Mesenchymal stem cell of Wharton's jelly (primary cell): ENCODE measurements around the gene OR10A2.

DNA sequence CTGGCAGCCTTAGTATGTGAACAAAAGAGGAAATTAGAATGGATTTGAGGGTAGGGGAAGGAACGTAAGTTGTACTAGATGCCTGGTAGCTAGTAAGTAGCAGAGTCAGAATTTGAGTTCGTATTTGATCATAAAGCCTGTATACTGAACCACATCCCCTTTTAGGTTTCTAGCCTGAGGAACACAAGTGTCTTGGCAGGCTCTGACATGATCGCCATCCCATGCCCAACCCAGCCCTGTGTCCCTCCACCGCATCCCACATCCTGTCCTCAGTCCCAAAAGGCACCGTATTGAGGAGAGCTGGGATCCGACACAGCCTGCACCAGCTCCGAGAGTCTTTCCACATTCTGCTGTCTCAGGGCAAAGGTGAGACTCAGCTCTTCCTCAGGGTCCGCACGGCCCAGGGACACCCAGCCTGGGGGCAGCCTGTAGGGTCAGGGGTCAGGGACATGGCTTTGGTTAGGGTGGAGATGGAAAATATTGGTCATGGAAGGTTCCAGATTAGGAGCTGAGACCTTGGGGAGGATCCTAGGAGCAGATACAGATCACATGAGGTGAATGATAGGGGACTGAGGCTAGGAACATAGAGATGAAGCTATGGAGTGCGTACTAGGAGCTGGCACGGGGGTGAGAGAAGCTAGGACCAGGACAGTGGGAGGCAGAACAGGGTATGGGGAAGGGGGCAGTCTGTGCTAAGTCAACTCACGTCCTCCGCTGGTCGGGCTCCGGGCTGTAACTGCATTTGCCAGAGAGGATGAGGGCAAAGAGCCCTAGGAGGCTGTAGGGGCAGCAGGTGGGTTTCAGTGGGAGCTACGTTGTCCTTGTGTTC is 518 bp downstream of the TPP1 start:
- CAGE, long polyA plus RNA: no peak

GRCh38 chr11:6654612-6655672 is 667 bp downstream of the DCHS1 start:
- CAGE, long polyA plus RNA: no peak

- CAGE, long polyA plus RNA: no peak
Observed at GRCh38 chr11:6656170-6657484, 1.0 kb upstream of the DCHS1 start.

- CAGE, long polyA plus RNA: no peak
Observed at GRCh38 chr11:6862907-6863351, at the start of gene OR10A2. TSS of gene OR10A2 (plus strand) at chr11:6863057.

DNA sequence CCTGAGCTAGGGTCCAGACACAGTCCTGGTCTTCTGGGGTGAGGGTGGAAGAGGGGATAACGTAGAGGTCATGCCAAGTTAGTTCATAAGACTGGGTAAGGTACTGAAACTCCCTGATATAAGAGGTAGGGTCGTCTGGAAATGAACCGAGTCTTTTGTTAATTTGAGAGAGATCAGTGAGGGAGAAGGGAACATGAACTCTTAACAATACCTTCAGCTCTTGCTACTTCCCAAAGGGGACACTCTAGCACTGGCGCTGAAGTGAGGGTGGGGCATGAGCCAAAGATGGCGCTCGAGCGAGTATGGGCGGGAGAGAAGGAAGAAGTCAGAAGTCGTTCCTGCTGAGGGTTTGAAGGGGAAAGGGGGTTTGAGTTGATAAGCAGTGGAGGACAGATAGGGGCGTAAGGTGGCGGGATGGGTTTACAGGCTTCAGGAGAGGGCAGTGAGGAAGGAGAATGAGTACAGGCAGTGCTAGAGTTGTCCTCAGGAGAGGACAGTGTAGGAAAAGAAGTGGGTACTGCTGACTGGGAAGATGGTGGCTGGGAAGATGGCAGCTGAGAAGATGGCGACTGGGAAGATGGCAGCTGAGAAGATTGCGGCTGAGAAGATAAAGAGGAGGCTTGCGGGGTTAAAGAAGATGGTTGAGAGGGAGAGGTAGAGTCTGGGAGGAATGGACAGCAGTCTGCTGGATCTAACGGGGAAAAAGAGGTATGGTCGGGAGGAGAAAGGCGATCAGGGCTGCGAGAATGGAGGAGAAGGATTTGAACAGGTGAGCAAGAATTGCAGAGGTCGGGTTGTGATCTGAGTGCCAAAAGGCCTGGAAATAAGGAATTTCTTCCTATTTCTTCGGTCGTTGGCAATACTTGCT is 5.0 kb downstream of the PPFIBP2 start:
- CAGE, long polyA plus RNA: no peak

- CAGE, long polyA plus RNA: no peak
Observed at GRCh38 chr11:7525424-7525848, 11.6 kb downstream of the PPFIBP2 start.

- CAGE, long polyA plus RNA: no peak
Observed at GRCh38 chr11:7609920-7610511, 63.3 kb downstream of the CYB5R2 start.

- CAGE, long polyA plus RNA: no peak
Observed at GRCh38 chr11:7677171-7677528, 3.9 kb upstream of the CYB5R2 start.

GRCh38 chr11:7860671-7861631 is 30.3 kb upstream of the OR5P3 start:
- CAGE, long polyA plus RNA: no peak

GRCh38 chr11:8263224-8263571 is 480 bp downstream of the LMO1 start:
- CAGE, long polyA plus RNA: no peak

DNA sequence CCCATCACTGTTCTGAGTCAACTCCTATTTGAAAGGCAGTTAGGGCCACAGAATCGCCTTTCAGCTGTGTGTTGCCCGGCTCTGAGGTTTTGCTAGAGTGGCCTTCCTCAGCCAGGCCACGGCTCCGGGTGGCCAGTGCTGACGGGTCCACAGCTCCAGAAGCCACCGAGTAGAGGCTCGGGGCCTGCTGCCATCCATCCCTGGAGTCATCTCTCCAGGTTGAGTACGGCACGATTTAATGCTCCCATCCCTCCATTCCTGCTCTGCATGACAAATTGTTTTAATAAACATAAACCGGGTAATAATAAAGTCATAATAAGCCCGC is 51.5 kb upstream of the LMO1 start:
- CAGE, long polyA plus RNA: no peak

- CAGE, long polyA plus RNA: no peak
Observed at GRCh38 chr11:8604226-8604865, 10.3 kb upstream of the STK33 start.

- CAGE, long polyA plus RNA: no peak
Observed at GRCh38 chr11:8697674-8698213, 15.2 kb downstream of the RPL27A start.

GRCh38 chr11:8701795-8702973 is 19.6 kb downstream of the RPL27A start:
- CAGE, long polyA plus RNA: no peak

DNA sequence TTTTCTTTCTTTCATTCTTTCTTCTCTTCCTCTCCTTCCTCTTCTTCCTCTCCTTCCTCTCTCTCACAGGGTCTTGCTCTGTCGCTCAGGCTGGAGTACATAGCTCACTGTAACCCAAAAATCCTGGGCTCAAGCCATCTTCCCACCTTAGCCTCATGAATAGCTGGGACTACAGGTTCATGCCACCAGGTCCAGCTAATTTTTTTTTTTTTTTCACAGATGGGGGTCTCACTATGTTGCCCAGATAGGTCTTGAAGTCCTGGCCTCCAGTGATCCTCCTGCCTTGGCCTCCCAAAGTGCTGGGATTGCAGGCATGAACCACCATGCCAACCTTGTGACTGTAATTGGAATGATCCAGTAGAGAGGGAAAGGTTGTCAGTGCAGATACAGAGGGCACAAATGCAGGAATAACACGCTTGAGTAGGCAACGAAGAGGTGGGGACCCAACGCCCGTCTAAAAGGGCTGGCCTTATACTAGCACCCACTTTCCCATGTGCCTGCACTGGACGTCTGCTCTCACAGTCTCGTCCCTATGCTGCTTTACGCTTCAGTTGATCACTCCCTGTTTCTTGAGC is 55.2 kb downstream of the RPL27A start:
- CAGE, long polyA plus RNA: no peak

- CAGE, long polyA plus RNA: no peak
Observed at GRCh38 chr11:8766172-8767441, 43.9 kb downstream of the DENND2B start.

- CAGE, long polyA plus RNA: no peak
Observed at GRCh38 chr11:8799287-8799734, 11.2 kb downstream of the DENND2B start.

- CAGE, long polyA plus RNA: no peak
Observed at GRCh38 chr11:8813958-8814817, 3.7 kb upstream of the DENND2B start.

DNA sequence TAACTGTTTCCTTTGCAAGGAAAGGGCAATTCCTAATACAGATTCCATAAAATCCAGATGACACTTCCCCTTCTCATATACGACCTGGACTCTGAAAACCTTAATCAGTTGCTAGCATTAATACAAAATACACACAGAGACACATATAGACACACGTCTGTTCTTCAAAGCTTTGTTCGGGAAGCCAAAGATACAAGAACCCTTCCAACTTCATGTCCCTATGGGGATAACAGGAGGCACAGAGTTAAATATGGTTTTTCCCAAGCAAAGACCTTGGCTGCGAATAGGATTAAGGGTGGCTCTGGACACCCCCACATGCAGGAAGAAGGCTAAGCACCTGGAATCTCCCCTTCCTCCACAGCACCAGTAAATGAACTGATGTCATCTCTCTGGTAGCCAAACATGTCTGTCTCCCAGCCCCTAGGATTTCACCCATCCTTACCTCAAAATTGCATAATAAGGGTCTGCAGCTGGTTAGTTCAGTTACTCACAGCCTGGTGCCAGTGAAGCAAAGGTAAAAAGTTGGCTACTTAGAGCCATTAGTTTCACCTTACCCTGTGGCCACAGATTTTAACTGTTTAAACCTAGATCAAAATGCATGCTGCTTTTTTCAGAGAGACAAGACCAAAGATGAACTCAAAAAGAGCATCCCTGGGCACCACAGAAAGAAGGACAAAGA is 23.1 kb upstream of the DENND2B start:
- CAGE, long polyA plus RNA: no peak

DNA sequence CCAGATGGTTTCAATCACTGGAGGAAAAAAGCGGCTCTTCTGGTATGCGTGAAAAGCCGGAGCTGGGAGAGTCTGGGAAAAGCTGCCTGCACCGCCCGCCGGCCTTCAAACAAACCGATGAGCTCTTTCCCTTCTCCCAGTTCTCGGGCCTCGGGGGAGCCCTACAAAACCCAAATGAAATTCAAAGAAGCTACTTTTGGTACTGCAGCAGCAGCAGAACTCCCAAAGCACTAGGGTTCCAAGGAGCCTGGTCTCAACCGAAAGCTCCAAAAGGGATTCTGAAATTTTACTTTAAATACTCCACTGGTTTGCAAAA is 39.6 kb upstream of the AKIP1 start:
- CAGE, long polyA plus RNA: no peak